Right cardiac atrium (tissue), 1 donor: ENCODE results near the gene FGFR1OP2.

- PRO-cap, result no peak
Observed at GRCh38 chr12:24951908-24952261, 3.0 kb upstream of the BCAT1 start.

DNA sequence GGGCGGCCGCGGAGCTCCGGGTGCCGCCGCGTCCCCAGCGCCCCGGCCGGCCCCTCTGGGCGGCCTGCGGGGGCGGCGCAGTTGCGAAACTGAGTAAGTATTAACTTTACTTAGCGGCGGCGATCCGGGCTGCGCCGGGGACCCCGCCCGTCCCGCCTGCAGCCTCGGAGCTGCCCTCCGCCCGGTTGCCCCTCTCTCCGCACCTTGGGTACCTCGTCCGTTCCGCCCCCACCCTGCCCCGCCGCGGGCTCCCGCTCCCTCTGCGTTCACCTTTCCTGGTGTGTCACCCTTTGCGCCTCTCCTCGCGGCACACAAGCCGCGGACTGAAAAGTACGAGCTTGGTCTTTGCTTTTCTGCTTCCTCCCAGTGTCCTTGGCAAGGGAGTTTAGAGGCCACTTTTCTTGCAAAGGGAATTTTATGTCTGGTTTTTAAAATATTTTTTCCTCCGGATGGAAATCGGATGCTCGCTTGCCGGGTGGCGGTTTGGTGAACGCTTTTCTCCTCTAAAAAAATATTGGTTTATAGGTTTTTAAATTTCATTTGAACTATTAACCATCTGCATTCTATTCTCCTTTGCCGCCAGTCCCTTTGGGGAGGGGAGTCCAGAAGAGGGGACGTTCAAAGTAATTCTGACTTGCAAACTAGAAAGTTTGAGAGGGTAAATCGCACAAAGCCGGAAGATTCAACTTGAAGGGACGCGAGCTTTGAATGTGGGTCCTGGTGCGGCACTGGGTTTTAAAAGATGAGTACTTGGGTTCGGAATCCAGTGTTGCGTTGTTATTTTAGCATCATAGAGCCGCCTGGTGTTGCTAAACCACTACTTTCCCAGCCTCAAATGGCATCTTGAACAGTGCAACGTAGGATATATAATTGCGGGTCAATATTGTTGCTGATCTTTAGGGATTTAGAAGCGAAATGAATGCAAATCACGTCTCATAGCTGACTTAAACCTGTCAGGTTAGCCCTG is 857 bp downstream of the RASSF8 start:
- PRO-cap, result bidirectional peak, plus-strand start at position 109 of the sequence, minus-strand start at position 325 of the sequence; unidirectional peak, minus-strand start at position 710 of the sequence

GRCh38 chr12:26130686-26131191 is 5.9 kb upstream of the BHLHE41 start:
- PRO-cap, result no peak

DNA sequence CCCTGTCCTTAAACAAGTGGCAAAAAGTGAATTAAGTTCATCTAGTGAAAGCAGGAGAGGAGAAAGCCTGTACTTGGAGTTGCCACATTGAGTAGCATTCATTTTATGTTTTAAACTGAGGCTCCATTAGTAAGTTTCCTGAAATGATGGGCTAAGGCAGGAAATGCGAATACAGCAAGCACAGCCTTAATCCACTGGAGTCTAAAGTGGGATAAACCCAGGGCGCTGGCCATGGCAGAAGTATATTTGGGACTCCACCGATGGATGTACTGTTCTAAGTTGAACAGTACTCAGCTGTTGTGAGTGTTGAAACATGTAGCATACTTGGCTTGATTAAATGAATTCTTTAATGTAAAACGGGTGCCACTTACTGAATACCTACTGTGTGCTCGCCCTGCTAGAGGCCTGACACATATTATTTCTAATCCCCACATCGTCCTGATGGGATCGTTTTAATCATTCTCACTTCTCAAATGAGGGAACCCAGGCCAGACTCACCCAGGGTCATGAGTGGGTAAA is 999 bp downstream of the SSPN start:
- PRO-cap, result no peak

DNA sequence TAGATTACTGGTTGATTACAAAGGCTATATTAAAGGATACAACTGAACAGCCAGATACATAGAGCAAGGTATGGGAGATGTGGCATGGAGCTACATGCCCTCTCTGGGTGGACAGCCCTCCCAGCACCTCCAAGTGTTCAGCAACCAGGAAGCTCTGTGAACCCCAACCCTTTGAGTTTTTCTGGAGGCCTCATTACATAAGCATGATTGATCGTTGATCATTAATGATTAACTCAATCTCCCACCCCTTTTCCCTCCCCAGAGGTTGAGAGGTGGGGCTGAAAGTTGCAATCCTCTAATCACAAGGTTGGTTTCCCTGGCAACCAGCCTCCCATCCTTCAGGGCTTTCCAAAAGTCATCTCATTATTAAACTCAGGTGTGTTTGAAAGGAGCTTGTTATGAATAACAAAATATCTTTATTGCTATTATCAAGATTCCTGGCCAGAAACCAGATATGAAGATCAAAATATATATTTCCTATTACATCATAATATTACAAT is 73.4 kb downstream of the SSPN start:
- PRO-cap, result no peak

DNA sequence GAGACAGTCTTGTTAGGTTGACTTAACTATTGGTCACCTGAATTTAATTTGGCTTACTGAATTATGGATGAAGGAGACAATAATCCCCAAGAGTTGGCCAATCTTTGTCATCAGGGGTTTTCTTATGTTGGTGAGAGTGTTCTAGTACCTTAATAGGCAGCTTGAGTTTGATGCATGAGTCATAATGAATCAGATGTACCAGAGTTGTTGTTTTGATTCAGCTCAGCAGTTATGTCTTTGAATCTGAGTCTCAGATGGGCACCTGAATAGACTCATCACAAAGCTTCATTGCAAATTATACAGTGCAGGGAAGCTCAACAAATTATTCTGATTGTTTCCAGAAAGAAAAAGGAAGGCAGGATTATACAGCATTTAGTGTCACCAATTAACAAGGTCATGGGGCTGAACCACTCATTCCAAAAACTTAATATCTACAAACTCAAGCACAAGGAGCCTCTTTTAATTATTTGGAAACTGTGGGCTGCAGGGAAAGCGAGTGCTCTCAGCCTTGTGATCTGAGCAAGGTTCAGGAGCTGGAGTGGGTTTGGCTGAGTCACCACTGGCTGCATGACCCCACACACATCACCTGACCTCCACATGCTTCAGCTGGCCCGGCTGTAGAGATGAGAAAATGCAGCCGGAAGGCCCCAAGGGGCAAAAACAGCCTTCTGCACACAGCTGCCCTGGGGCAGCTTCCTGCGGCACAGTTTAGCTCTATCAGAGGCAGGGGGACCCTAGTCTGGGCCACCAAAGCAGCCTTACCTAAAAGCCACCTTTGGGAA is 123.0 kb downstream of the SSPN start:
- PRO-cap, result no peak

DNA sequence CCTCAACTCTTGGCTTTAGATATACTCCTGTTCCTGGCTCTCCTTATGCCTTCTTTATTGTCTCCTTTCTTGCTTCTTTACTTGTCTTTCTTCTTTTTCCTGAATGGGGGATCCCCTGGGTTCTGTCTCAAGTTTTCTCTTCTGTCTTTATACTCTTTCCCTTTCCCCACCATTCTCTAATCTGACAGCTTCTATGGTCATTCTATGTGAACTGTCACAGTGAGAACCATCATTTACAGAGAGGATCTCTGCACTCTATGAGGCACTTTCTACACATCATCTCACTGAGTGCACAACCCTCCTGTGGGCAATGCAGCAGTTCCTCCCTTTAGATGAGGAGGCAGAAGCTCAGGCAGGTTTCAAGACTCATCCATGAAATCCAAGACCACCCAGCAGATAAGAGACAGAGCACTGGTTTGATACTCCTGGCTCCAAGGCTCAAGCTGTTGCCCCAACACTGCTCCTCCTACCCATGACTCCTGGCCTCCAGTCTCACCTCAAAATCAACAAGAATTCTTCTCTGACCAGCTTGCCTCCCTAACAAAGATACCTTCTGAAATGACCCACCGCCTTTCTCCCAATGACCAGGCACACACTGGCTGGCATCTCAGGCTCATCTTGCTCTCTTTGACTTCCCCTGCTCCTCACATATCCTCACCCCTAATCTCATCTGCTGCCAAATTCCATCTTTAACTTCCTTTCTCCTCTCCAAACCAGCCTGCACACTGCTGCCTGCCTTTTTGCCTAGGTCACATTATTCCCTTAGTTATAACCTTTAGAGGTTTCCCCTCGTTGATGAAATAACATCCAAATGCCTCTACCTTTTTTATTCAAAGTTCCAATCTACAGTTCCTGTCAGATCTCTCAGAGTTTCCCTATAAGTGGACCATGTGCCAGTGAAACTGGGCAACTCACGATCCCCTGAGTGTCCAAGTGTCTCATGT is 189.7 kb downstream of the SSPN start:
- PRO-cap, result no peak

DNA sequence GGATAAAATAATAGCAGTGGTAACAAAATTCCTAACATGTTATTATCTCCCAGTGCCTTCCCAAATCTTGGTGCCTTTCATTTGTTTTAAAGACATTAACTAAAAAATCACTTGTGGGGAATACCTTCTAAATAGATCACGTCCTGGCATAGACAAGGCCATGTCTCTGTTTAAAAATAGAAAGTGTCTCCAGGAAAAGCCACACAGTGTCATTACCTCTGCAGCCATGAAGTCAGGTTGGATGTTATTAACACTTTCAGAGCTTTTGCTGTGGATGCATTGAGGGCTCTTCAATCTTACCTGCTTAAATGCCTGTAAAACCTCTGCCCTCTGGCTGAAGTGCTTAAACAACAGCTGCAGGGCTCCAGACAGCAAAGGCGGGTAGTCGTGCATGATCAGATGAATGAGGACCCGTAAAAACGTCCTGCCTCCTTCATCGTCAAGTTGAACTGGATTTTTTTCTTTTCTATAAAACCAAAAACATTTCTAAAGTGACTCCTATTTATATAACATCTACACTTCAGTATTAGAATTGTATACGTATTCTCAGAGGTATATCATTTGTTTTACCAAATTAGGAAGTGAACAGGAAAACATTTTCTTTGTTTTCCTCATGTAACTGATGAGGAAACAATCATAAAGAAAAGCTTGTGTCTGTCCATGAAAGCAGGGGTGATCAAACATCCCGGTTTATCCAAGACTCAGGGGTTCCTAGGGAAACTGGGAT is 210.9 kb downstream of the ITPR2 start:
- PRO-cap, result no peak

DNA sequence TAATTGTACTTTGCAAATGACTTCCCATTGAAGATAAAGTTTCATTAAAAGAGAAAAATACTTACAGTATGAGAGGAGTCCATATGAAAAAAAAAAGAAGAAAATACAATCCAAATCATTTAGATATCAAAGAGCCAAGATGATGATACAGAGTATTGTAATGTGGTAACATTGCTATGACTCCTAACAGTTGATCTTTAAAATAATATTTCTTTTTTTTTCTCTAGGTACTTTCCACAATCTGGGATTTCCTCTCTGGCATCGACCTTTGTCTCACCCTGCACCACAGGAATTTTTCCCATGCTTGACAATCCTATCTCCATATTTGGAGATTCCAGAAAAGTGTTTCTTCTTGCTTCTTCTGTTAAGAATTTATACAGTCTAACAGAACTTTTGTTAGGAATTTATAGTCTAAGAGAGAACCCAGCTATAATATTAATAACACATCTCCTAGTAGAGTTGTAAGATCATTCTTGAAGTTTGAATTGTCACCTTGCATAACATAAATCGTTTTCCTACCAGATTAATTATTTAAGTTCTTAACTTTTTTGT is 184.4 kb downstream of the ITPR2 start:
- PRO-cap, result no peak

GRCh38 chr12:26736942-26737421 is 96.0 kb downstream of the ITPR2 start:
- PRO-cap, result no peak

- PRO-cap, result no peak
Observed at GRCh38 chr12:26798253-26798507, 34.8 kb downstream of the ITPR2 start.

DNA sequence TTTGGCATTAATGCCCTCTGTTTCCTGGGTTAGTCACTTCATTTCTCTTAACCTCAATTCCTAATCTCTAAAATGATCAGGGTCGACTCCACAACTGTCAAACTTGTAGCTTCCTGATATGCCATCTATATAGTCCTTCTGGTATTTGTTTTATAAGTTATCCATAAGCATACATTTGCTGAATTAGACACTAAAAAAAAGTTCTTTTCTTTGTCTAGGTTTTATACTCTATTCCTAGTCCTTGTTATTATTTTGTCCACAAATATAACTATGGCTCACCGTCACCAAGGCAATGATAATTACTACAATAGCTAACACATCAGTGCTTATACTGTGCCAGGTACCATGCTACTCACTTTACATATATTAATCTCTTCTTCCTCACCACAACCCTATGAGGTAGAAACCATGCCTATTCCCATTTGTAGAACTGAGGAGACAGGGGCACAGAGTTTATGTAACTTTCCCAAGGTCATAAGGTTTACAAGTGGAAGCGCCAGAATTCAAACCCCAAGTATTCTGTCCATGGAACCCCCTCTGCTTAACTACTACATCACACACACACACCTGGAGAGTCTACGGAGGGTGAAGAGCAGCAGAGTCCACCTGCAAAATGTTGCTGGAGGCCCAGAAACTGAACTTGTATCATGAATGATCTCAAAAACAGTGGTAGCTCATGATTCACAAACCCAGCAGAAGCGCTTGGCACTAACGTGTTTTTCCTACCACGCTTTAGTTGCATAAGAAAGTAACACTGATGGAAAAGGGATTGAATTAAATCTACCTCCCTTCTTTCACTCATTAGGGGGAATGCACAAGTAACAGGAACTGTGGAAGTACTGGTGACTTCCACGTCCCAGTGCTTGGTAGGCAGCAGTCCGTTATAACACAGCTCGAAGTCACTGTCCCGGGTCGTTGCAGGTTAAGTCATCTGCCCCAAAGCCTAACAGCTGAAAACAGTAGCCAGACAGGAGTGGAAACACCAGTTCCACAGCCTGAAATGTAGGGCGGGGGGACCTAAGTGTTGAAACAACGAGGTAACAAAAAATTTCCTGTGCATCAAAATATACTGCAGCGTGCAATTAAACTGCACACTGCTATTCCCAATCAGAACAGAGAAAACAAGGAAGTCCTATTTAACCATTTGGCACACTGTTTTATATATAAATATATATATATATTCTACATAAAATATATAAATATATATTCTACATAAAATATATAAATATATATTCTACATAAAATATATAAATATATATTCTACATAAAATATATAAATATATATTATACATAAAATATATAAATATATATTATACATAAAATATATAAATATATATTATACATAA is 2.0 kb downstream of the ITPR2 start:
- PRO-cap, result no peak

DNA sequence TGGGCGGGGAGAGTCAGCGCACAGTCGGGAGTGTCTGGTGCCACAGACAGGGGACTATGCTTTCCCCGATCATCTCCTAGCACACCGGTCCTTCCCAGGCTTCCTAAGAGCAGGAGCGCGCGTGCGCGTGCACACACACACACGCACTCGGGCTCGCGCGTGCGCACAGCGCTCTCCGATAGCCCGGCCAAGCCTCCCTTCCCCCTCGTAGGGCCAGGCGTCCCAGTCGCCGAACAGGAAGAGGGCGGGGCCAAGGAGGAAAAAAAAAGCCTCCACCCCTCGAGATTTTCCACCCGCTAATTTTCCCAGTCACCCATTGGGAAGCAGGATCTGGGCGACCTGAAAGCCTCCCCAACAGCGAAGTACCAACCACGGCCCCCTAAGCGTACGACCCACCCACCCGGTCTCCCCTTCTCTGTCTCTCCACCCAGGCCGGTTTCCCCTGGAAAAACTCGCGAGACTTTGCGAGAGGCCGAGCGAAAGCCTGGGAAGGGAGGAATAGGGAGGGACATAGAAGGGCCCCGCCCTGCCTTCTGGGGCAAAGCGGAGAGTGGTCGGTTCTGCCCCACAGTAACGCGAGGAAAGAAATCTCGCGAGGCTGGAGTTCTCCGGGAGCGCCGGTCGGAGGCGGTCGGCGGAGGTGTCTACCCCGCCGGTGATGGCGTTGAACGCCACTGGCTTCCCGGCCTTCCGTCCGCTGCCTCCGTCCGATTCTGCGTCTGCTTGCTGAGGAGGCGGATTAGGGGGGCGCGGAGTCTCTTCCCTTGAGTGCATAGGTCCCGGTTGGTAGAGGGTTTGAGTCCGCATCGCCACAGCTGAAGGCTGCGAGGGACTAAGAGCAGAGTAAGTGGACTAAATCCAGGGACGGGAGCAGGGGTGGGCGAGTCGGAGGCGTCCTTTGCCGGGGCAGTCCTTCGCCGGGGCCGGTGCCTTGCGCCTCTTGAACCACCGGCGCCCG is at the start of gene FGFR1OP2:
FGFR1OP2 (plus strand) TSS at position 603 of the 958 bp plus-strand sequence.
- PRO-cap, result bidirectional peak, plus-strand start at position 225 of the sequence, minus-strand start at position 105 of the sequence; bidirectional peak, plus-strand start at position 603 of the sequence, minus-strand start at position 454 of the sequence

DNA sequence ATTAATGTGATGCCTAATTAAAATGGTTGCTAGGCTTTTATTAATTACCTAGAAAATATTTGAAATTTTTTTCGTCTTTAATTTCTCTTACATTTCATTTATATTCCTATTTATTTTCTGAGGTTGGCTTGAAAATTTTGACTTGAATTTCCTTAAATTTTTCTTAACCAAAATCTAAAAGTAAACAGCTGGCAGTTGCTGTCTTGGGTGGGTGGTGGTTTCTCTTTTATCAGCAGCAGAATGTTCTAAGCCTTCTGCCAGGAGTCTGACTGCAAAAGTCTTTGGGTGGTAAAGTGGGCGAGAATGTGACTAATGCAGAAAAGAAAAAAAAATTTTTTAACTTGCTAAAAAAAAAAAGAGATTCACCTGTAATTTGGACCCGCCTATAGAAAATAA is 2.5 kb downstream of the FGFR1OP2 start:
- PRO-cap, result no peak

DNA sequence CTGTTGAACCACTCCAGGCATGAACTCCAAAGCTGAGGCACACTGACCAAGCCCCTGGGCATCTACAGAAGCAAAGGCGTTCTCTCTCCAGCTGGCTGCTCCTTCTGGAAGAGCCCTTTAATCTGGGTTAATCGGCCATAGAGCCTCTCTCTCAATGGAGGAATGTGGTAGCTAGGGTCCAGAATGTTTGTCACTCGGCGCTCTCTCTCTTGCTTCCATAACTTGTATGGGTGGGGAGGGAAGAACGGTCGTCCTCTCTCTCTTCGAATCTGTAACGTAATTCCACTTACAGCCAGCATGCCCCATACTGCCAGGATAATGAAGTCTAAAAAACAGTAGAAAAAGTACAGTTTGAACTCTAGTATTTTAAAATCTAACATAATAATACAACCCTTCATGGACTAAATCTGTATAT is 35.6 kb downstream of the FGFR1OP2 start:
- PRO-cap, result no peak

- PRO-cap, result no peak
Observed at GRCh38 chr12:26975385-26975935, 37.2 kb downstream of the FGFR1OP2 start.

- PRO-cap, result no peak
Observed at GRCh38 chr12:27191993-27192739, 51.9 kb upstream of the STK38L start.

DNA sequence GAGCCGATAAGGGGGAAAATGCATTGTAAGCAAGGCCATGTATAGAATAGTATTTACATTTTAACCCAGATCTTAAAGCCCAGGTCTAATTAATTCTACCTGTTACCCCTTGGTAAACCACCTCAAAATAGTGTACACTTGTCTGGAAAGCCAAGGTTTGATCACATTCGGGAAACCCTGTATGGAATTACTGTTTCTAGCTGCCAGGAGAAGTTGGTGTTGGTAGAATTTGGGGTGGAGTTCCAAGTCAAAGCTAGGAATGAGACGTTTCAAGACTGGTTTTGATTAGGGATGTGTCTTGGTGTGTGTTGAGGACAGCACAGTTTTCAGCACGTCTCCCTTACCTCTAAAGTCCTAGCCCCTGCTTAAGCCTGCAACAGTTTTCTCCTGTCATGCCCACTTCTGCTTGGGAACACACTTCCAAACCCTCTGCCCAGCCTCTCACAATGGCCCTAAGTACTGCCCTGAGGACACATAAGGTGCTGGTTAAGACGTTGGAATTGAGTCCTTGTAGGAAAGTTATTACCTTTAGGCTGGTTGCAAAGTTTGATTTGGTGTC is 838 bp upstream of the BMAL2 start:
- PRO-cap, result no peak

DNA sequence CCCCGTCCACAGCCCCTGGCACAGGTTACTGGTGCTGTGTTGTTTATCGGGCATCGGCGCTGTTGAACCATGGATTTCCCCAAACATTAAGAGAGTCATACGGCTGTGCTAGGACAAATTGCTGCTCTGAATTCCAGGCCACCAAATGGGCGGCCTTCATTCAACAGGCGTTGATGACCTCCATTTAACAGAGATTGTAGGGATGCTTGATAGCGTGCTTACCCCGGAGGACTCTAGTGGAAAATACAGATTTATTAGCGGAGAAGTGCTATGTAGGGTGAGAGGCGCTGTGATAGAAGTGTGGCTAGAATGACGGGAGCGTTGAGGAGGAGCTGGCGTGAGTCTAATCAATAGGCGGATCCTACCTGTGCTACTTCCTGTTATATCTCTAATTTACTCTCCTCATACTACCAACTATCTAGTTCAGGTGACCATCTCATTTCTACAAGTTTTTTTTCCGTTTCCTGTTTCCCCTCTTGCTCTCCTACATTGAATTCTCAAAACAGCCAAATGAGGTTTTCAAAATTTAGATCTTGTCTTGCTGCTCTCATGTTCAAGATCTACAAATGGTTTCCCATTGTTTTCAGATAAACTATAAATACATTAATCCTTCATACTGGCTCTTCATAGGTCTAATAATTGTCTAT is 719 bp downstream of the MRPS35 start:
- PRO-cap, result no peak

DNA sequence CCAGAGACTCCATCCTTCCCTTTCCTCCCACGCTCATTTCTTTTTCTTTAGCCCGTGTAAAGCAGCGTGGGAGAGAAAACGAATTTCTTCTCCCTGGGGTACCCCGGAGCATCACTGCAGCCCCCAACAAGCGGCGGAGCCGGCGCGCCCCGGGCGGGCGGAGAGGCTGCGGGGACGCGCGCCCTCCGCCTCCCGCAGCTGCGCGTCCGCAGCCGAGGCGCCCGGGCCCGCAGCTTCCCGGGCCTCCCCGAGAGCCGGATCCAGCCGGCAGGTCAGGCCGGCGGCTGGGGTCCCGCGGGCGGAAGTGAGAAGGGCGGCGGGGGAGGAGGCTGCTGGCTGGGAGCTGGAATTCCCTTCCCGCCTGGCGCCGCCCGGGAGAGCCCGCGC is 352 bp upstream of the KLHL42 start:
- PRO-cap, result bidirectional peak, plus-strand start outside the sequence, minus-strand start at position 260 of the sequence